Metastatic Pancreatic Carcinoma in the Ovary (tissue), 1 donor: Measurements from ENCODE around the genes EIF3D and TST.

- PRO-cap = no peak
Observed at GRCh38 chr22:36155034-36155642, 5.4 kb downstream of the APOL3 start.

GRCh38 chr22:36285069-36285384 lies 32.1 kb downstream of the APOL1 start:
- PRO-cap = no peak

DNA sequence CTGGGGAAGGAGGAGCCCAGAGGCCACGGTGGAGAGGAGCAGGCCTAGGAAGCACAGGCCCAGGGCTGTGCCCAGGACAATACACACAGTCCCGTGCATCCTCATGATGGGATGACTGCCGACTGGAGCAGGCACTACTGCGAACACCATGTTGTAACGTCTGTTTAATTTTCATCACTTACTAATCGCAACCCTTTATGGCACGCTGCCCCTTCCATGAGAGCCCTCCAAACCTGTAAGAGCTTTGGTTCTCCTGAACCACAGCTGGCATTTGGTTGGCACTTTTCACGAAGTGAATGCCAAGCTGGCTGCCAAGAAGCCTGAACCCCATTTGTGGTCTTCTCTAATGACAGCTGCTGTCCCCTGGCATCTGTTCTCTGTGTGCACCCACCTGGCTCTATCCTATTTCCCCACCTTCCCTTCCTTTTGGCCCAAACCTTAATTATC lies 36.5 kb downstream of the APOL1 start:
- PRO-cap = no peak

GRCh38 chr22:36292373-36292710 lies 39.4 kb downstream of the APOL1 start:
- PRO-cap = no peak

DNA sequence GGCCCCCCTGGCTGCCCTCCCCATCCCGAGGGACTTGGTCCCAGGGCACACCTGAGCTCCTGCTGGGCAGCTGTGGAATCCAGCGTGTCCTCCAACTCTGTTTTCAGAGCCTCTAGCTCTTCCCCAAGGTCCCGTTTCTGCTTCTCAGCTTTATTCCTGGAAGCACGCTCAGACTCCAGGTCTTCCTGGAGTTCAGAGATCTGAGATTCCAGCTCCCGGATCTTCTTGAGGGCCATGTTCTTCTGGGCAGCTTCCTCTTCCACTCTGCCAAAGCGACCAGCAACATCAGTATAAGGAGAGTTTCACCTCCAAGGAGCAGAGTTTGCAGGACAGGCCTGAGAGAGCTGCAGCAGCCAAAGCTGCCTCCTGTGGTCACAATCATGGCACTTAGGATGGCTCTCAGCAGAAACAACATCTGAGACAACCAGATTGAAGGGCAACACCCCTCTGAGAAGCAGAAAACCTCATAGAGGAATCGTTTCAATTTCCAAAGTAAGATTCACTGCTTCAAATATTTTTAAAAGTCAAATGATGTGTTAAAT lies 42.6 kb downstream of the APOL1 start:
- PRO-cap = no peak

GRCh38 chr22:36307727-36308206 lies 54.8 kb downstream of the APOL1 start:
- PRO-cap = no peak

- PRO-cap = no peak
Observed at GRCh38 chr22:36377100-36377738, 10.5 kb downstream of the MYH9 start.

GRCh38 chr22:36387302-36387618 lies 507 bp downstream of the MYH9 start:
- PRO-cap = no peak

- PRO-cap = no peak
Observed at GRCh38 chr22:36394933-36395498, 7.2 kb upstream of the MYH9 start.

GRCh38 chr22:36399461-36399761 lies 11.6 kb upstream of the MYH9 start:
- PRO-cap = no peak

DNA sequence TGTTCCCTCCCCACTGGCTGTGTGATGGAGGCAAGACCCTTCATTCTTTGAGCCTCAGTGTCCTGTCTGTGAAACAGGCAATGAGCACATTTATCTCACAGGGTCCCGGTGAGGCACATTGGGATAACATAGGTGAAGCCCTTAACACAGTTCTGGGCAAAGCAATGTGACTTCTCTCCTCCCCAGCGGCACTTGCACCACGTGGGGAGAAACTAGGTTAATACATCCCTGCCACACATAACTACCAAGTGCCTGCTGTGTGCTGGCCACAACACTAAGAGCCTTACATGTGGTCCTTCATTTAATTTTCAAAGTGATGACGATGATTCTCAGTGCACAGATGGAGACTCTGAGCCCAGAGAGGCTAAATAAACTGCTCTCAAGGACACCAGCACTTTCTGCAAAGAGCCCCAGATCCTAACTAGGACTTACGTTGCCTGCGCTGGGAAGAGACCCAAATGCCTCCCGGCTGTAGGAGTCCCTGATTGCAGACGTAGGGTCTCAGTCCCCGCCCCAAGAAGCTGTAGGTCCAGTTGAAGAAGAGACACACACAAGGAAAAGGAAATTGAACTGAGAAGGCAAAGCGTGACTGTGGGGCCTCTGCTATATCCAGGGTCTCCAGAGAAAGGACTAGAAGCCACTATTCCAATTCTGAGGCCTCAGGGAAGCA lies 32.7 kb downstream of the TXN2 start:
- PRO-cap = no peak

GRCh38 chr22:36512304-36512718 lies 5.5 kb upstream of the FOXRED2 start:
- PRO-cap = no peak

DNA sequence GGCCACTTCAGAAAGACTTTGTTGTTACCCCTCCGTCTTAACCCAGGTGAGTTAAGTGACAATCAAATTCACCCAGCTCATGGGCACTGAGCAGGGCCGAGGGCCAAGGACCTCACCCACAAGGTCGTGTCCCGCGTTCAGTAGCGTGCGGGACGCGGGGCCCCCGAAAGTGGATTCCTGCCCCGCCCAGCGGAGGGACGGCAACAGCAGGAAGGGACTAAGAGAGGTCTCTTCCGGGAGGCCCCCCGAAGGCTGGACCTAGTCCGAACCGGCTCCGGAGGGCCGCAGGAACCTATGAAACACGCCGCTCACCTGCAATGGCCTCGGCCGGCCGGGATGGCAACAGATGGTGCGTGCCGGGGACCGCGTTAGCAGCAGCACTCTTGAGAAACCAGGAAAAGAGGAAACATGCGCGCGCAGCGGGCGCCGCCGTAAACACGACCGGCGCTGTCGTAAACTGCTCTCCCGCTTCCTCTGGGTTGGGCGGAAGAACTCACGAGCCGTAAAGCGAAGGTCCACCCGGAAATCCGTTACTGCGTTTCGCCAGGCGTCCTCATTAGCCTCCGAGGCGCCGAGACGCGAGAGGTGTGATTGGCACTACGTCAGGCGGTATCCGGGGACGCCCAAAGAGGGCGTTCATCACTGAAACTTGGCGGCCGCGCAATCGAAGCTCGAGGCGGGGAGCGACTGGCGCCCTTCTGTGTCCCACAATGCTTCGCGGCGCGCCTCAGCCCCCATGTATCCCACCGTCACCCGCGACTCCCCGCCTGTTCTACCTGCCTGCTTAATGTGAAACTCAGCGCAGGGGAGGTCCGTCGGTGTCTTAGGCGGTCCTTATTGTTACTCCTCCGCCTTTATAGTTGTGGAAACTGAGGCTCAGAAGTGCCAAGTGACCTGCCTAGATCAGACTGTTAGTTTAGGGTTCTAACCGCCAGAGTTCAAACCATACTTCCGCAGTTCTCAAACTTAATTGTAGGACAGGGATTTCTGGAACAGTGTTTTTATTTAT lies at the start of gene EIF3D:
TSS of gene EIF3D (minus strand) at position 403 of the 1,009 bp plus-strand sequence.
- PRO-cap = bidirectional peak, plus-strand start at position 663 of the sequence, minus-strand start at position 403 of the sequence

DNA sequence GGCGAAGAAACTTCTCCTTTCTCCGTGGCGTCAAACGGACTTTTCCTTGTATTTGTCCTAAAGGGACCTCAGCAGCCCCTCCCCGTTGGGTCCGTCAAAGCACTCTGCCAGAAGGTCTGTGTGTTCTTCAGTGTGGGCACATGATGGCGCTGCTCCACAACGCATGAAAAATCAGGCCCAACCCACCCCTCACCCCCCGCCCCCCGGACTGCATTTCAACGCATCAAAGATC lies 17.3 kb upstream of the EIF3D start:
- PRO-cap = no peak

- PRO-cap = no peak
Observed at GRCh38 chr22:36771579-36772177, 4.2 kb downstream of the IFT27 start.

GRCh38 chr22:36879794-36880362 lies 19.1 kb downstream of the NCF4 start:
- PRO-cap = no peak

GRCh38 chr22:37019196-37019649 lies at the start of gene TST:
TSS of gene TST (minus strand) at chr22:37019447.
- PRO-cap = bidirectional peak, plus-strand start at chr22:37019797, minus-strand start at chr22:37019447

GRCh38 chr22:37024249-37024997 lies 4.9 kb downstream of the MPST start:
- PRO-cap = no peak

DNA sequence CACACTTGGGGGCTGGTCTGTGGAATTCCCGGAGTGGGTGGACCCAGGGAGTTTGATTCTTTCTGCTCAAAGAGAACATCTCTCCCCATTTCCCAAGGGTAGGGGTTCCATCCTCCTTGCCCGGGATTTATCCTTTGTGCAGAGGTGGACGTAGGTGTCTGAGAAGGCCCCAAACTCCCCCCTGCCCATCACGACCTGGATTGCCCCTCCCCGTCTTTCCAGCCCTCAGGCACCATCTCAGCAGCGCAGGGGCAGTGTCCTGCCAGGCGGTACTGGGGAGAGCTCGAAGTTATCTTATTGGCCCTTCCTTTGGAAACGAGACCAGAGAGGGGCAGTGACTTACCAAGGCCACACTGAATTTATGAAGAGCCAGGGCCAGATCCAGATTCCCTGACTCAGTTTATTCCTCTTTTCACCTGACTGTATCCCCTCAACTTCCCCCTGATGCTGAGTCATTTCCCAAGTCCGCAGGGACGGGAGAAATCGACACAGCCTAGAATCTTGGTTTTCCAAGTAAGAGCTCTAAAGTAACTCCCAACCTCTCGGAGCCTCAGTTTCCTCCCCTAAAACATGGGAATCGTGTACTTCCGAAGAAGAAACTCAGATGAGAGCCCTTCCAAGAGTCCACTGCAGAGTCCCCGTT lies 10.8 kb downstream of the MPST start:
- PRO-cap = no peak

- PRO-cap = no peak
Observed at GRCh38 chr22:37053277-37053720, 1.8 kb downstream of the KCTD17 start.